Osteocyte (in vitro differentiated cells): ENCODE measurements around a stretch of chr13.

DNA sequence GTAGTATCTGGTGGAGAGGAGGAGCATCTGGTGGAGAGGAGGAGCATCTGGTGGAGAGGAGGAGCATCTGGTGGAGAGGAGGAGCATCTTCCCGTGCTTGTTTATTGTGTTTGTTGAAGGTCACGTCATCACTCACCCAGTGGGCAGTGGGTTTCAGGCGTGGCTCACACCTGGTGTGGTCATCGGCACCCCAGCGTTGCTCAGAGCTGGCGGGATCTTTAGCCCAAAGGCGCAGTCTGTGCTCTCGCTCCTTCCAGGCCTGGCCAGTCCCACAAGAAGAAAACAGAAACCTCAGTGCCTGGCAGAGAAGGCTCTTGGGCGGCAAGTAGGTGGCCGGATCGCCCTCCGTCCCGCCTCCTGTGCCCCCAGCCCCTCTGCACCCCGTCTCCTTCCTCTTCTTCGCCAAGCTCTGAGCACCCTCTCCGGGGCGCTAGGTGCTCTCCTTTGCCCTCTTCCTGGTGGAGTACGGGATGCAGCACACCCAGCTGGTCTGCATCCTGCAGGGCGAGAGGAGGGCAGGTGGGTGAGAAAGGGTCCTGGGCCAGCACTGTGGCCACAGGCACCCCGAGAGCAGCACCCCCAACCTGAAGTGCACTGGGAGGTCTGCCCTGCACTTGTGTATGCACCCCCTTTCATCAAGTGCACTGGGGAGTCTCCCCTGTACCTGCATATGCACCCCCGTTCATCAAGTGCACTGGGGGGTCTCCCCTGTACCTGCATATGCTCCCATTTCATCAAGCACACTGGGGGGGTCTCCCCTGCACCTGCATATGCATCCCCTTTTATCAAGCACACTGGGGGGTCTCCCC lies 17.3 kb downstream of the C13orf46 start:
- PRO-cap: no peak

DNA sequence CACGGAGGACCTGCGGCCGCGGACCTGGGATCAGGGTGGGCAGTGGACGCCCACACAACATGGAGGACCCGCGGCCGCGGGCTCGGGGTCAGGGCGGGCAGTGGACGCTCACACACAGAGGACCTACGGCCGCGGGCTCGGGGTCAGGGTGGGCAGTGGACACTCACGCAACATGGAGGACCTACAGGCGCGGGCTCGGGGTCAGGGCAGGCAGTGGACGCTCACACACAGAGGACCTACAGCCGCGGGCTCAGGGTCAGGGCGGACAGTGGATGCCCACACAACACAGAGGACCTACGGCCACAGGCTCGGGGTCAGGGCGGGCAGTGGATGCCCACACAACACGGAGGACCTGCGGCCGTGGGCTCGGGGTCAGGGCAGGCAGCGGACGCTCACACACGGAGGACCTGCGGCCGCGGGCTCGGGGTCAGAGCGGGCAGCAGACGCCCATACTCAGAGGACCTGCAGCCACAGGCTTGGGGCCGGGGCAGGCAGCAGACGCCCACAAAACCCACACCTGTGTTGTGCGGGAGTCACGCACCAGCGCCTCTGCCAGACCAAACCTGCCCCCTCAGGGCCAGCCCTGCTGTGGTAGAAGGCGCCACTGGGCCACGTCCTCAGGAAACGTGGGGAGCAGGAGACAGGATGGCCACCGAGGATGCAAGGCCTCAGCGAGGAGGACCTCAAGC lies 27.6 kb upstream of the C13orf46 start:
- PRO-cap: no peak

DNA sequence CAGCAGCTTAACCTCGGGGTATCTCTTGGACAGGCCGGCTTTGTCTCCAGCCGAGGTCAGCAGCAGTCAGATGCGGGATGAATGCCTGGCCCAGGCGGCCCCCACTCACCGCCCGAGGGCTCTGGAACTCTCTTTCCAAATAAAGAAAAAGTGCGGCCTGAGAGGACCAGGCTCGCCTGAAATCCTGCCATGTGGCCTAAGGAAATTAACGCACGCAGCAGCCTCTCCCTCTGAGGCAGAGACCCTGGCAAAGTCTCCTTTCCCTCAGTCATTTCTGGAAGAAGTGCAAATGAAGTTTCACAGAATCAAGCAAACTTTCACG lies 67.7 kb downstream of the RASA3 start:
- PRO-cap: no peak

DNA sequence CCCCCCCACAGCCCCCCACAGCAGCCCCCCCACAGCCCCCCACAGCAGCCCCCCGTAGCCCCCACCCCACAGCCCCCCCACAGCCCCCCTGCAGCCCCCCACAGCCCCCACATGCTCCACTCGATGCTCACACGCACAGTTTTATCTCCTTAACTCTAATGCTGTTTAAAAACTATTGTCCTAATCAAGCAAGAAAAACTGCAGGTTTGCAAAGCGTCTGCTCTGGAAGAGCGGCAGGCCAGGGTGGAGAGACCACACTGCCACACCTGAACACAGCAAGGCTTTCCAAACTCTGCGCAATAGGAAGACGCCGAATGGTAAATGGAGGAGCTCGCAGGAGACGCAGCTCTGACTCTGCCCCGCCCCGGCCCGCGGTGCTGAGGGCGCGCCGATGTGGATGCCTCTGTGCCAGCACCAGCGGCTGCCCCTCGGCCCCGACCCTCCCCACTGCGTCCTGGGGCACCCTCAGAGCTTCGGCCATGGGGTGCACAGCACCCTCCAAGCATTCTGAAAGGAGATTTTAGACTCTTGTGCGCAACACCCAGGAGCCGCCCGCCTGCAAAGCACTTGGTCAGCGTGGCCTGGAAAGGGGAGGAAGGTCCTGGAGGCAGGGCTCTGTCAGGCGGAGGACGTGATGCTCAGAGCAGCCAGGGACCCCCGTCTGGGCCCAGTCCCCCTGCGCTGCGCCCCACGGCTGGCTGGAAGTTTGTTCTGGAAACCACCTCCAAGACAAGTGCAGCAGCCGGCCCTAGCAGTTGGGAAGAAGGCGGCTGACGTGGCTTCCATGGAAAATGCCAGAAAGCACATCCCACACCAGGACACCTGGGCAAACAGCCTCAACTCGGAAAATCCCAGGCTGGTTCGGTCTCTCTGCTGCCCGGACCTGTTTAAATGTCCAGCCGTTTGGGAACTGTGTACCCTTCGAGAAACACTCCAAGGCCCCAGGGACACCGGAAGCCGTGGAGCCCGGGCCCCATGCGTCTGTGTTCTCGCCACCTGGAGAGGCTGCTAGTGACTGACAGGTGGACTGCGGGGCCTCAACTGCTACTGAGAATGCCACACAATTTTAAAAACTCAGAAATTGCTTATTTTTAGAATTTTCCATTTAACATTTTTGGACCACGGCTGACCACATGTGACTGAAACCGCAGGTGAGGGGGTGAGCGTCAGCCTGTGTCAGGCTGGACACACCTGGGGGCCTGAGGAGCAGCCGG lies 32.2 kb downstream of the RASA3 start:
- PRO-cap: no peak

DNA sequence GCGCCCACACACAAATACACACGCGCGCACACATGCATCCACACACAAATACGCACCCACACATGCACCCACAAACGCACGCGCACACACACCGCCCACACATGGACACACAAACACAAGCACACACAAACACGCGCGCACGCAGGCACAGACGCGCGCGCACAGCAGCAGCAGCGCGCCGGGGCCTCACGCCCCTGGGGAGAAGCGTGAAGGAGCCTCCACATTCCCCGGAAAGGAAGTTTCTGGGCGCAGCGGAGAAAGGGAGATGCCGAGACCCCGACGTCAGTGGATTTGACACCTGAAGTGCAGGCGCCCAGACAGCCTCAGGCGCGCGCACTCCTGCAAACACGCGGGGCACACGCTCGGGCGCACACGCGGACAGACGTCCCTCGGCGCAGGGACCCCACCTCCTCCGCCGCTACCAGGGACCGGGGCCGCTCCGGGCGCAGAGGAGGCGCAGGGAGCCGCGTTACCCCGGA lies 634 bp downstream of the RASA3 start:
- PRO-cap: no peak

DNA sequence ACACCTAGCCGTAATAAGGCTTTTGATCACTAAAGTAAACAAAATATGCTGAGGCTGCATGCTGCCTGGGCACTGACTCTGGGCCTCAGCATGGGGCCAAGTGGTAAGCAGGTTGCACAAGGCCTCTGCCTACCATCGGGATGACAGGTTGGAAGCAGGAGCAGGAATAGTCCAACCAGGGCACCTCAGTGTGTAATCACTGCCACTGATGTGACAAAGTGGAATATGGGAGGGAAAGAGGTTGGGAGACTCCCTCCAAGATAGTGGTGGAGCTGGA lies 6.6 kb downstream of the UPF3A start:
- PRO-cap: no peak